Aortic smooth muscle cell (primary cell): ENCODE data around the genes NR1H2, CLEC11A and ZNF649.

DNA sequence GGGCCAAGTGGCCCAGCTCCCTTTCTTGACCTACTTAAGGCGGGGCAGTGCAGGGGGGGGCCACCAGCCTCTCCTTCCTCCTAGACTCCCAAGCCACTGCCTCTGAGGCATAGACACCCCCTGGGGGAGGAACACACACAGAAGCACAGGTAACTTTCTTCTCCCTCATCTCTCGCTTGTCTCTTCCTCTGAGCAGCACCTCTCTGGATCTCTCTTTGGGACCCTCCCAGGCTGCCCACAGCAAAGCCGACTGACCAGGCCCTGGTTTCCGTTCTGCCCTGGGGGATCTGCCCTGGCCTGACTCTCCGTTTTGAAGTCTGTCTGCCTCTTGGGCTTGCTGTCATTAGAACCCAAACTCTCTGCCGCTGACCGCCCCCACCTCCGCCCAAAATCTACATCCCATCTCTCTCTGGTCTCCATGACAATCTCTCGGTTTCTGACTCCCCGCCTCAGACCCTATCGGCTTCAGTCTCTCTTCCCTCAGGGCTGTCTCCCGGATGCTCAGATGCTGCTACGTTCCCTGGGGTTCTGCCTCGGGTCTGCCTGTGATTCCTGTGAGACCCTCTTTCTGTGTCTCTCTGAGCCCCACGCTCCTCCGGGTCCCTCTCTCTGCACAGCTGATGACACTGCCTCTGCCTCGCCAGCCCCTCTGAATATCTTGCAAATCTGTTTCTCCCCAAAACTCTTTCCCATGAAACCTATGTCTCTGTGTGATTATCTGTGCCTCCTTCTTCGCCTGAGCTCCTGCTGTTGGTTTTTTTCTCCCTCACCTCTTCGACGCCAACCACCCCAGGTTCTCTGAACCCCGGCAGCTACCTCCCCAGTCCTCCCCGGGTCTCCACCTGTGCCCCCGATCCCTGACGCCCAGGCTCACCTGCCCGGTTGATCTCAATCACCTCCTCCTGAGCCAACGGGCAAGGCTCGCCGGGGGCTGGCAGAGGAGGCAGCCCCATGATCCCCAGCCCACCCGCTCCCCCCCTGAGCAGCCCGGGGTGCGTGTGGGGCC, 6.8 kb downstream of the KCNC3 start:
- RRBS: 41% methylated on average over 13 of the region's 31 CpGs

GRCh38 chr19:50334161-50334571, 5.0 kb upstream of the KCNC3 start:
- RRBS: 6% methylated on average over 3 of the region's 13 CpGs

DNA sequence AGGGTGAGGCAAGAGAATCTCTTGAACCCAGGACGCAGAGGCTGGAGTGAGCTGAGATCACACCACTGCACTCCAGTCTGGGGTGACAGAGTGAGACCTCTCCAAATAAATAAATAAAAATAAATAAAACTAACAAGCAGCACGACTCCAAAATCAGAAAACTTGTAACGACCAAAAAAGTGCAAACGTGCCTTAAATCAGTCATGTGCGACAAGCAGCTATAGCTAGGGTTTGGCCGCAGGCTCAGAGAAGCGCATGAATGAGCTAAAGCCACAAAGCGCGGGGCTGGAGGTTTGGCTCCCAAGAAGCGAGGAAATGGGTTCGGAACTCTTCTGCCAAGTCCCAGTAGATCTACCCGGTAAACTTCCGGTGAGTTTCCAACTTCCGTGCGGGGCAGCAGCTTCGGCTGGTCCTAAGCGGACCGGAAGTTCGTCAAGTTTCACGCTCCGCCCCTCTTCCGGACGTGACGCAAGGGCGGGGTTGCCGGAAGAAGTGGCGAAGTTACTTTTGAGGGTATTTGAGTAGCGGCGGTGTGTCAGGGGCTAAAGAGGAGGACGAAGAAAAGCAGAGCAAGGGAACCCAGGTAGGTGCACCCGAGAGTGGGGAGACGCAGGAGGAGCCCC, at the start of gene NR1H2:
TSS of gene NR1H2 (plus strand) at position 464 of the 623 bp plus-strand sequence.
- RRBS: 2% methylated on average over 9 of the region's 32 CpGs

DNA sequence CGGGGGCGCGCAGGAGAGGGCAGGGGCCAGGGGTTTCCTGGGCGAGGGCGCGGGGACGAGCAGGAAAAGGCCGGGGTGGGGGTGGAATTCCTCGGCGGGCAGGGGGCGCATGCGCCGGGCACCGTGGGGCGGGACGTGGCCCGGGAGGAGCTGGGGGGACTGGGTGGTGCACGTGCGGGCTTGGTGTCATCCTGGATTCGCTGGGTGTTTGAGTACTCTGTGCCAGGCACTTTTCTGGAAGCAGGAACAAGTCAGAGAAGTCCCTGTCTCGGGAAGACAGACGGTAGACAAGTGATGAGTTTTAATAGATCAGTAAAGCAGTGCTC, 316 bp downstream of the POLD1 start:
- RRBS: 2% methylated on average over 13 of the region's 22 CpGs

- RRBS: 80% methylated on average over 8 of the region's 47 CpGs
These were observed 5.9 kb upstream of the GARIN5A start for GRCh38 chr19:50482016-50483505.

GRCh38 chr19:50484306-50485172, 7.9 kb upstream of the GARIN5A start:
- RRBS: no CpG with 5 or more reads among the region's 10 CpGs

DNA sequence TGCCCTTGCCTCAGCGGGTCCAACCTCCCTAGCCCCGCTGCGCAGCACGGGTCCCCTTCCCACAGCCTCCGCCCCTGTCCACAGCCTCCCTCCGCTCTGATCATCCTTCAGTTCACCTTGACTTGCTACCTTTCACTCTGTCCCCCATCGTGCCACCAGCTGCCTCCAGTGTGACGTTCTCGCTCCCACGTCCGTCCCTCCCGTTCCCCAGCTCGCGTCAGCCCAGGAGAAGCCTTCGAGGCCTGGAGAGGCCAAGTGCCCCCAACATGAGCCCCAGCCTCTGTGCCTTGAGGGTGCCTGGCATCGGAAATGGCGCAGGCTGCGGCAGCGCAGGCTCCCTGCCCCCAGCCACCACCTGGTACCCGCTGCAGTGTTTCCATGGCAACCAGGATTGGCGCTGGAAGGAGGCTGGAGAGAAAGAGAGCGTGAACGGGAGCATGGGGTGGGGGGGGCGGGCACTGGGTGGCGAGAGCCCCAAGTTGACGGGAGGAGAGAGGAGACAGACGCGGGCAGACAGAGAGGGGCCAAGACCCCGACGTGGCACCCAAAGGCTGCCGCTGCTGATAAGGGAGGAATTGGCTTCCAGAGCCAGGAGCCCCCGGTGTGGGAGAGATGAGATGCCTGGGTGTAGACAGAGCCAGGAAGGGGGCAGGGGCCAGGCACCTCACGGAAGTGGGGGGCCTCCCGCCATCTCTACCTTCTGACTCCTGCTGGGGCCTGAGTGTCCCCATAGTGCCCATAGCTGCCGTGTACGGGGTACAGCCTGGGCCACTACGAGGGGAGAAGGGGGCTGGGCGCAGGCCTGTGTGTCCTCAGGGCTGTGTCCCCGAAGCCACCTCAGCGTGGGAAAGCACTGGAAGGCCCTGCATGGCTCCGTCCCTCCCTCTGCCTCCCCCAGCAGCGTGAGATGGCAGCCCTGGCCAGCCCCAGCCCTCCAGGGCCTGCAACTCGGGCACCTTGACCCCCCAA, 933 bp upstream of the ASPDH start:
- RRBS: no CpG with 5 or more reads among the region's 43 CpGs

- RRBS: no CpG with 5 or more reads among the region's 32 CpGs
These were observed 33.8 kb downstream of the SYT3 start for GRCh38 chr19:50605937-50606300.

GRCh38 chr19:50722859-50723889, at the start of gene CLEC11A:
CLEC11A (plus strand) TSS chr19:50723364.
- RRBS: 2% methylated on average over 4 of the region's 22 CpGs

DNA sequence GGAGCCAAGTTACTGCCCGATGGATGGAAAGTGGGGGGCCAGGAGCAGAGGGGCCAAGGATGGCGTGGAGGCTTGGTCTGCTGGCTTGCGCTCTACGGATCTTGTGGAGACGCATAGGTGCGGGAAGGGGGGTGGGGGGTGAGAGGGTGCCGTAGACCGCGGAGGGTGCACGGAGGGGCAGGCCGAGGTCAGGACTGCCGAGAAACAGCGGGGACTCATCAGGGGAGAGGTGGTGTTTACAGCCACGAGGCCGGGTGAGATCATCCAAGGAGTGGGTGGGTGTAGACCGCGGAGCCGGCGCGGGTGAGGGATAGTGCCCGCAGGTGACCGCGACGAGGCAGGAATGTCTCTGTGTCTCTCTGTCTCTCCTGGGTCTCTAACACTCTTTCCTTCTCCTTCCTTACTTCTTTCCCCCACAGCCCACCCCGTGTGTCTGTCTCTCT, 1.5 kb upstream of the KLK4 start:
- RRBS: no CpG with 5 or more reads among the region's 25 CpGs

DNA sequence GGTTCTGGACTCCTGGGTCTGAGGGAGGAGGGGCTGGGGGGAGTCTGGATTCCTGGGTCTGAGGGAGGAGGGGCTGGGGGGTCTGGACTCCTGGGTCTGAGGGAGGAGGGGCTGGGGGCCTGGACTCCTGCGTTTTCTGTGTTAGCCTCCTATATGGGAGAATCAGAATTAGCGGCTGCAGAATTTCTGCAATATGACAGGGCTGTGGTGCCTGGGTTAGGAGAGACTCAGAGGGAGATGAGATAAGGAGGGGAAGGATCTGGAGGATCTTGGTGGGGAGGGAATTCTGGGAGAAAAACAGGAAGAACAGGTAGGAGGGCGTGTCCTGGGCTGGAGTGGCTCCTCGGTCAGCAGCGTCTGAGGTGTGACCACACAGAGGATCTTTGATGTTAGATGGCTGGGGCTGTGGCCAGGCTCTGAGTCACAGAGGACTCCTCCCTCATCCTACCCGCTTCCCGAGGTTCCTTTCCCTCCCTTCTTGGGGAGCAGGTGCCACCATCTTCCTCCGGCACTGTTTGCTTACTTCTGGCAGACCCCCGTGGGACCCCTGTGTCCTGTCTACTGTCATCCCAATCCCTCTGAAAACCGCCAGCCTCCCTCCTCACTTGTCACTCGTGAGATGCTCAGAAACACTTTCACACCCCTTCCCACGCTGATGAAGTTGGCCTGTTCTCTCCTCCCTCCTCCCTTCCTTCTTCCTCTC, 6.4 kb upstream of the KLK6 start:
- RRBS: no CpG with 5 or more reads among the region's 12 CpGs

- RRBS: 0% methylated on average over 3 of the region's 14 CpGs
These were observed 14.1 kb upstream of the CD33 start for GRCh38 chr19:51210732-51211328.

- RRBS: no CpG with 5 or more reads among the region's 9 CpGs
These were observed 1.2 kb downstream of the CD33 start for GRCh38 chr19:51225933-51226580.

- RRBS: no CpG with 5 or more reads among the region's 7 CpGs
These were observed 306 bp upstream of the SIGLECL1 start for GRCh38 chr19:51250606-51250941.

GRCh38 chr19:51354179-51354691, 12.0 kb downstream of the ETFB start:
- RRBS: no CpG with 5 or more reads among the region's 10 CpGs

- RRBS: no CpG with 5 or more reads among the region's 7 CpGs
These were observed 426 bp upstream of the SIGLEC14 start for GRCh38 chr19:51647025-51647477.

GRCh38 chr19:51690709-51691647, 2.2 kb upstream of the SPACA6 start:
- RRBS: 5% methylated on average over 3 of the region's 24 CpGs

DNA sequence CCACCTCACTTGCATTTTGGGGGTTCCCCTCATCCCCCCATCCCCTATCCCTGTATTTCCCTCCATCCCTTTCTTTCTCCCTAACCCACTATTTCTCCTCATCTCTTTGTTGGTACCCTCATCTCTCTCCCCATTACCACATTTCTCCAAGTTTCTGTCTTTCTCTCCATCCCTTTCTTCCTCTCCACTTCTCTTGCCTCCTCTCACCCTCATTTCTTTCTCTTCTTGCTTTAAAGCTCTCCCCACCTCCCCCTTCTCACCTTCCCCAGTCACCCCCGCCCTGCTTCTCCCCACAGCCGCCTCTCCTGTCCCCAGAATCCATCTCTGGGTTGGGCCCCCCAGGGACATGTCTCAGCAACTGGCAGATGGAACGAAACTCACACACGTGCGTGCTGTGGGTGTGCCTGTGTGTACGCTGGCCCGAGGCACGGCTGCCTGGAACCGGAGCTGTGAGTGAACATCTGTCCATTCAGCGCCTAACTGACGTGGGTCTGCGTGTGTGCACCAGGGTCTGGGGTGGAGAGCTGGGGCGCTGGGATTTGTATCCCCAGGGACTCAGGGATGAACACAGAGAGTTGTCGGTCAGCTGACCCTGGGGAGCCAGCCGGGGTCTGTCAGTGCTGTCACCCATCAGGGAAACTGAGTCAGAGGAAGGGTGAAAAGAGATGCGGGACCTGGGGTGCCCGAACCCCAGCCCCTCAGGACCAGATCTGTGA, 668 bp upstream of the HAS1 start:
- RRBS: no CpG with 5 or more reads among the region's 17 CpGs

DNA sequence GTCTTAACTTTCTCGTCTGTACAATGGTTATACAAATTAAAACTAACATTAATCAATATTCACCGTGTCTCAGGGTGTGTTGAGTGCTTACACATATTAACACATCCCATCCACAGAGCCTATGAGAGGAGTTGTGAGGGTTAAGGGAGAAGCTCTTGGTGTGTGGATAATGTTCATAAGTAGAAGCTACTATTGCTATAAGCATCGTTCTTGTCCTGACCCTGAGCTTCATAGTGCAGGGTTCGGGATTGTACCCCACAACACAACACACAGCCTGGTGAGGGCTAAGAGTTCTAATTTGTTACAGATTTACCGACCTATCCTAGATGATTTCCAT, 2.5 kb downstream of the FPR3 start:
- RRBS: no CpG with 5 or more reads among the region's 5 CpGs

DNA sequence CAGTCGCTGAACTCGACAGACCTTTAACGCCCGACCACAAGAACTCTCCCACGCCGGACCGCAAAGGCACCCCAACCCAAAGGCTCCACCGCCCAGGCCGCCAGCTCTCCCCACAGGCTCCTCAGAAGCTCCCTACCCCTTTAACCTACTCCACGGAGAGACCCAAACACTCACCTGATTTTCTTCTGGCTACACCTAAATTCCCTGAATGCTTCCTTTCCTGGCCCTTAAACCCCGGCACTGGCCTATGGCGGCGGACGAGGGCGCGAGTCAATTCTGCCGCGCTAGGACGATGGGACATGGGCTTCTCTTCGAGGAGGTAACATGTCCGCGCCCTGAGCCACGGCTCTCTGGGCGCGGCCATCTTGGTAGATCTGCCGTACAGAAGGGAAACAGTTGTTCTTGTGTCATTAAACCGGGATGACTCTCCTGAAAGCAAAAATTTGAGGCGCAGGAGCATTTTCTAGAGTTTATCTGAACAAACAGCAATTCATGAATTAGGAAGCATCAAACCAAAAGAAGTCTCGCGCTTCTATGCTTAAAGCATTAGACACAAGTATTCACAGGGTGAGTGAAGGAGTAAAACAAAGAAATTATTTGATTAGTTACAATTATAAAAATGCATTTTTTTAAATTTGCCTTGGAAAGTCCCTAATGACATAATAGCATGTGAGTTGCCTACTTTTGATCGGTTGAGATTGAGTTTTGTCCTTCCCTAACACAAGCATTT, at the start of gene ZNF649:
TSS of gene ZNF649 (minus strand) at position 278 of the 730 bp plus-strand sequence.
- RRBS: no CpG with 5 or more reads among the region's 31 CpGs